Prostate gland (tissue), 2 donors: ENCODE results near the genes KCNK18 and GRK5.

DNA sequence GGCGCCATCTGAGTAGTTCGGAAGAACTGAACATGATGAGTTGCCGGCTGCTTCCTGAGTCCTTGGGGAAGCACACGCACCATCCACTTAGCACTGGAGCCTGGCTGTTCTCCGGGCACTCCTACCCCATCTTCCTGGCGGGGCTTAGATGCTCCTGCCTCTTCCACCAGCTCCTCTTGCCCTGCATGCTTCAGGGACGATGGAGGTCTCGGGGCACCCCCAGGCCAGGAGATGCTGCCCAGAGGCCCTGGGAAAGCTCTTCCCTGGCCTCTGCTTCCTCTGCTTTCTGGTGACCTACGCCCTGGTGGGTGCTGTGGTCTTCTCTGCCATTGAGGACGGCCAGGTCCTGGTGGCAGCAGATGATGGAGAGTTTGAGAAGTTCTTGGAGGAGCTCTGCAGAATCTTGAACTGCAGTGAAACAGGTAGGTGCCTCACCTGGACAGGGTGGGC lies at the start of gene KCNK18:
Gene KCNK18 (plus strand): TSS at position 200 of the 450 bp plus-strand sequence.
- PRO-cap, result no peak
- RAMPAGE, long total RNA, 2 experiments, result no peak in any of the 2 experiments

DNA sequence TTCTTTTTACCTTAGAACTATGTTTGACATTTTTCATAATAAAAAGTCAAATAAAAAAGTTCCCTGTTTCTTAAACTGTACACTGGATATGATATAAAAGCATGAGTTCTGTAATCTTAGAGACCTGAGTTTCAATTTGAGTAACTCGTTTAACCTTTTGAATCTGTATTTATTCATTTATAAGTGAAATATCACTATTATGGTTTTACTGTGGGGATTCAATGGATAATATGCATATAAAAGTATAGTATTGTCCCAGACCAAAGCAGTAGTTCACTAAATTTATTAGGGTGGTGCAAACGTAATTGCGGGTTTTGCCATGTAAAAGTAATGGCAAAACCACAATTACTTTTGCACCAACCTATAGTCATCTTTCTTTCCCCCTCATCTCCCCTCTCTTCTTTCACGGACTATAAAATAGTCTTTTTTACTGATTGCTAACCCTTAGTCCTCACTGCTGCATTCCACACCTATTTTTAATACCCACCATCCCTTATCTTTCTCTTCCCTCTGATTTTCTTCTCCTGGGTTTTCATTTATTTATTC lies 17.1 kb downstream of the PDZD8 start:
- PRO-cap, result no peak
- RAMPAGE, long total RNA, 2 experiments, result no peak in any of the 2 experiments

DNA sequence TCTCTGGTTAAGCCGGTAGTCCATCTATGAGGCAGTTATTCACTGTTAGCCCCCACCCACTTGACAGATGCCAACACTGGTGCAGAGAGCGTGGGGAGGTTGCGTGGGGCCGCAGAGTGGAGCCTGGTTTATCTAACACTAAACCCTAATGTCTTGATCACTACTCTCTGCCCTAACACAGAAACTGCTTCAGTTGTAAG lies 885 bp upstream of the PDZD8 start:
- PRO-cap, result no peak
- RAMPAGE, long total RNA, 2 experiments, result no peak in any of the 2 experiments

DNA sequence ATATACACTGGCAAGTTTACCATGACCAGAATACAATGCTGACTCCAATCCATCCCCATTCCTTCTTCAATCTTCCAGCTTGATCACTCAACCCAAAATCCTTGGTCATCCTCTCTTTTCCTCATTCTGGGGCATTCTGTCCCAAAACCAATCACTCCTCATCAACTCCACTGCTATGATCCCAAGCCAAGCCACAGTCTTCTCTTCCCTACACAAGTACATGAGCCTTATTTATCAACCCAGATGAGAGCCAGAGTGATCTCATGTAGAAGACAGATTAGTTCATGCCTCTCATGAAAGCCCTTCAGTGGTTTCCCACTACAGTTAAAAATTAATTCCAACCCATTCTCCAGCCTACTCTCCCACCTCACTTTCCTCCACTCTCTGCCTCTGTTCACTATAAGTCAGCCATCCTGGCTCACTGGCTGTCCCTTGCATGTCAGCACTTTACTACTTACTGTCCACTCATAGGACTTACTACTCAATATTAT lies 67.4 kb downstream of the CACUL1 start:
- PRO-cap, result no peak
- RAMPAGE, long total RNA, 2 experiments, result no peak in any of the 2 experiments

GRCh38 chr10:118792787-118793239 lies 38.0 kb upstream of the CACUL1 start:
- PRO-cap, result no peak
- RAMPAGE, long total RNA, 2 experiments, result no peak in any of the 2 experiments

DNA sequence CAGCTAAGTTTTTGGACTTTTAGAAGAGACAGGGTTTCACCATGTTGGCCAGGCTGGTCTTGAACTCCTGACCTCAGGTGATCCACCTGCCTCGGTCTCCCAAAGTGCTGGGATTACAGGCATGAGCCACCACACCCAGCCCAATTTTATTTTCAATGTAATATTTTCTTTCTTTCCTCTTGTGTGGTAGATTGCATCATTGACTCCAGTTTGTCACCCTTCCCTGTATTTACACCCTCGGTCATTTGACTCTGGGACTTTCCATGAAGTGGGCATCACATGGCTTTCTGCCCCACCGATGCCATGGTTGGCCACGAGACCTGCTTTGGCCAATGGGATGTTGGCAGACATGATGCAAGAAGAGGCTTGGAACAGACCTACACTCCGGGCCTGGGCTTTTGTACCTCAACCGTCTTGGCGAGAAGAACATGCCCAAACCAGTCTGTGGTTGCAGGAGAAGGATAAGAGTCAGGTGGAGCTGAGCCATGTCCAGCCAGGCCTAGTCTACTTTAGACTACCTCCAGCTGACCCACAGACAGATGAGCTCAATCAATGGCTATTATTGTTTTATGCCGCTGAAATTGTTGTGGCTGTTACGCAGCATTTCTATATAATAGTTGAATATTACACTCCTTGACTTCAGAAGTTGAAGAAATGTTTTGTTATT lies 38.8 kb upstream of the CACUL1 start:
- PRO-cap, result no peak
- RAMPAGE, long total RNA, 2 experiments, result no peak in any of the 2 experiments

DNA sequence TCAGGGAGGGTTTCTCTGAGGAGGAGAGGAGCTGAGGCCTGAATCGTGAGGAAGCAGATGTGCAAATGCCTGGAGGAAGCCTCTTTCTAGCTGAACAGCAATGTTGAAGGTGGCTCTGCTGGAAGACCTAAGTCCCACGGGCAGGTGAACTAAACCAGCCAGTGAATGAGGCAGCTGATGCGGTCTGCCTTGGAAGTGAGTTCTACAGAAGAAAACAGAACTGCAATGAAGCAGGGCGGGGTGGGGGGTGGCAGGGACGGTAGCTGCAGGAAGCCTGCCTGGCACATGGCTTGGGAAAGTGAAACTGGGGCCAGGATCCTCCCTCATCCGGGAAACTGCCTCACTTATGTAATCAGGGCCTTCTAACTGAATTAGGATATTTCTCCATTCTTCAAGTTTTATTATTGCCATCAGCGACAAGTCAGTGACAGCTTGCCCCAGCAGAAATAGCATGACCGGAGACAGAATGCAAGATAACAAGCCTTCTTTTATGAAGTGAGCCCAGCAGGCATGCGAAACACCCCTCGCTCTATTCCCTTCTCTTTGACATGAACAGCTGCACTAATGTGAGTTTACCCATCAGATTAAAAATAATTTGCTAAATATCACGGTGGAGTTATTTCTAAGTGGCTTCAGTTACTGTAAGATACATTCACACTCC lies 77.4 kb upstream of the CACUL1 start:
- PRO-cap, result no peak
- RAMPAGE, long total RNA, 2 experiments, result no peak in any of the 2 experiments

GRCh38 chr10:118983259-118983514 lies 46.3 kb upstream of the NANOS1 start:
- PRO-cap, result no peak
- RAMPAGE, long total RNA, 2 experiments, result no peak in any of the 2 experiments

GRCh38 chr10:119056687-119057108 lies 23.9 kb downstream of the EIF3A start:
- PRO-cap, result no peak
- RAMPAGE, long total RNA, 2 experiments, result no peak in any of the 2 experiments

- PRO-cap, result bidirectional peak, plus-strand start at chr10:119207616, minus-strand start at chr10:119207397
- RAMPAGE, long total RNA, 2 experiments, result start-site peak on the plus strand in 1 of 2 experiments, at chr10:119207969-119208051 at its widest, 6 reads per replicate
These were observed at the start of gene GRK5 for GRCh38 chr10:119207251-119208112. Gene GRK5, plus strand, starts transcription at chr10:119207571.

DNA sequence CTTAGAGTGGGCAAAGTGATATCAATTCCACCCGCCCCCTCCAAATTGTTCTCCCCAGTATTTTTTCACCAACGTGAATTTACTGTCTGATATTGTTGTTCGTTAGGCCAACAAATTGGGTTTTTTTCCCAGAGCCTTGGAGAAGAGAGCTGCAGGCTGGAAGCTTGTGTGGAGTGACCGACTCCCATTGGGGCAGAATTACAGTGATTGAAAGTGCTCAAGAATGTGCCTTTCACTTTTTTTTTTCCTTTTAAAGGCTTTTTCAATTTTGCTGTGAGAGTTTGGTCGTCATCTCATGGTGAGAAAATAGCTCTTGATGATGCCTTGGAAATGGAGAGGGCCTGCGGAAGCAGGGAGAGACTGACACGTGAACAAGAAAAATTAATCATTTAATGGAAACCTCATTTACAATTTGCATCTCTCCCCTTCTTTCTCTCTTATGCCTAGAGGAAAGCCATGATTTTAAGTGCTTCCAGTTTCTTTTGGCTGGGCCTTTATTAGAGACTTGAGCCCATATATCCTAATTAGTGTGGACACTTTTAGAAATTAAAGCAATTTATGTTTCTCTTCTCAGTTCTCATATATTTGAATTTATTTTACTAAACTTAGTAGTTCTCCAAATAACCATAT lies 2.7 kb downstream of the GRK5 start:
- PRO-cap, result no peak
- RAMPAGE, long total RNA, 2 experiments, result no peak in any of the 2 experiments

DNA sequence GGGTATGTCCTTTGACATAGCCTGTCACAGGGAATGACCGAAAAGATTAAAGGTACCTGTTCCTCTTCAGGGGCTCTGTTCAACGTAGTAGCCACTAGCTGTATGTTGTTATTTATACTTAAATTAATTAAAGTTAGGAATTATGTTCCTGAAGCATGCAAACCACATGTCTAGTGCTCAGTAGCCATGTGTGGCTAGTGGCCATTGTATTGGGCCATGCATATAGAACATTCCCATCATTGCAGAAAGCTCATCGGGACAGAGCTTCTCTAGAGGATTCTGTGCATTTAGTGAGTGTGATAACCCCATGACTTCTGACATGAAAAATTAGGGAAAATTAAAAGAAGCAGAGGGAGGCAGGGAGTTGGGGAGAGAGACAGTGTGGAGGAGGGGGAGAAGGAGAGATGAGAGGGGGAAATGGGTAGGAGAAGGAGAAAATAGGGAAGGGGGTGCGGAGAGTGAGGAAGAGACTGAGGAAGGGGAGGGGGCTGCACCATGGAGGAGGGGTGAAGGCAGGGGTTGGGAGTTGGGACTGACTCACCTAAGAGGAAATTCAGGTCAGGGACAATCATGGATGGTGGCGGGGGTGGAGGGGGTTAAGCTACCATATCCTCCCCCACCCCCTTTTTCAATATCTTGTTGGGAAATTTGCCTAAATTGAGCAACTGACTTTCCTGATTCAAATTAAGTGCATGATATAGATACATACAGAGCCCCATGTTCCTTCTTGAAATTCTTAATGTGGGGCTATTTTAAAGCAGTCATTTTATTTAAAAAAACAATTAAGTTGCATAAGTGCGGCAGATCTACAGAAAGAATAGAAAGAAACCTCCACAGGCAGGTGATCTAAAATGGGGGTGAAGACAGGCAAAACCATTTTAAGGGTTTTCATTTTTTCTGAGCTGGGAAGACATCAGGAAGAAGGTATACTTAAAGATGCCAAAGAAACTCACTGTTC lies 8.0 kb downstream of the GRK5 start:
- PRO-cap, result no peak
- RAMPAGE, long total RNA, 2 experiments, result no peak in any of the 2 experiments

DNA sequence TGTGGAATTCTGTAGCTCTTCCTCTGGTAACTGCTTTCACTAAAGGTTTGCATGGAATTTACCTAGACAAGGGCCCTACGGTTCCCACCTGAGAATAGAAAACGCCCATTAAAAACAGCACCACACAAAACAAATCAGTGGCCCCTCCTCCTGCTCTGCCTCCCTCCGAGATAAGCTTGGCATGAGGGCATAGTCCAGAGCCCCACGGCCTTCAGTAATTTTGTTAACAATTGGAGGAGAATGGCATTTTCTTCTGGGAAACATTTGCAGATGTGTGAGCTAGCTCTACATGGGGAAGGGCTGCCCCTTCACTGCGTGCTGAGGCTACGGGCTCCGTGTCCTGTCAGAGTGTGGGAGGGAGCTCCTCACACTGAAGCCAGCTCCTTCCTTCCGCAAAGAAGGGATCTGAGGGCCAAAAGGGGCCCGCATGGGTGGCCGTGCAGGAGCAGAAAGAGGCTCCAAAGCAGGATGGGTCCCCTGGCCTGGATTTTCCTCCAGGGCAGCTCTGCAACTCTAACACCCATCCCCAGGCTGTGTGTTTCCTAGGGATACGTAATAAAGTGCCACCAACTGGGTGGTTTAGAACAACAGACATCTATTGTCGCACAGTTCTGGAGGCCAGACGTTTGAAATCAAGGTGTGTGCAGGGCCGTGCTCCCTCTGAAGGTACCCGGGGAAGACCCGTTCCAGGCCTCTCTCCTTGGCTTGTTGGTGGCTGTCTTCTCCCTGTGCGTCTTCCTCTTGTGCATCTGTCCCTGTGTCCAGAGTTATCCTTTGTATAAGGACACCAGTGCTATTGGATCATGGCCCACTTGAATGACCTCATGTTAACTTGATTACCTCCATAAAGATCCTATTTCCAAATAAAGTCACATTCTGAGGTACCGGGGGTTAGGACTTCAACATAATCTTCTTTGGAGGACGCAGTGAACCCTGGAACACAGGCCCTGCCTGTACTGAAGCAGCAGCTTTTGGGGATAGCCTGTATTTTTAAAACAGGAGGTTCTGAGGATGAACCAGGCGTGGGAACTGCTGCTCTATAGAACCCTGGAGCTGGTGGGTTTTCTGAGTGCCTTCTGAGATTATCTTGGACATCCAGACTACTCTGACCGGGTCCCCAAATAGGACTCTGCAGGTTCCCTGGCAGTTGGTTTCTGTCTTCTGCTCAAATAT lies 15.5 kb downstream of the GRK5 start:
- PRO-cap, result bidirectional peak, plus-strand start at position 926 of the sequence, minus-strand start at position 751 of the sequence
- RAMPAGE, long total RNA, 2 experiments, result no peak in any of the 2 experiments

DNA sequence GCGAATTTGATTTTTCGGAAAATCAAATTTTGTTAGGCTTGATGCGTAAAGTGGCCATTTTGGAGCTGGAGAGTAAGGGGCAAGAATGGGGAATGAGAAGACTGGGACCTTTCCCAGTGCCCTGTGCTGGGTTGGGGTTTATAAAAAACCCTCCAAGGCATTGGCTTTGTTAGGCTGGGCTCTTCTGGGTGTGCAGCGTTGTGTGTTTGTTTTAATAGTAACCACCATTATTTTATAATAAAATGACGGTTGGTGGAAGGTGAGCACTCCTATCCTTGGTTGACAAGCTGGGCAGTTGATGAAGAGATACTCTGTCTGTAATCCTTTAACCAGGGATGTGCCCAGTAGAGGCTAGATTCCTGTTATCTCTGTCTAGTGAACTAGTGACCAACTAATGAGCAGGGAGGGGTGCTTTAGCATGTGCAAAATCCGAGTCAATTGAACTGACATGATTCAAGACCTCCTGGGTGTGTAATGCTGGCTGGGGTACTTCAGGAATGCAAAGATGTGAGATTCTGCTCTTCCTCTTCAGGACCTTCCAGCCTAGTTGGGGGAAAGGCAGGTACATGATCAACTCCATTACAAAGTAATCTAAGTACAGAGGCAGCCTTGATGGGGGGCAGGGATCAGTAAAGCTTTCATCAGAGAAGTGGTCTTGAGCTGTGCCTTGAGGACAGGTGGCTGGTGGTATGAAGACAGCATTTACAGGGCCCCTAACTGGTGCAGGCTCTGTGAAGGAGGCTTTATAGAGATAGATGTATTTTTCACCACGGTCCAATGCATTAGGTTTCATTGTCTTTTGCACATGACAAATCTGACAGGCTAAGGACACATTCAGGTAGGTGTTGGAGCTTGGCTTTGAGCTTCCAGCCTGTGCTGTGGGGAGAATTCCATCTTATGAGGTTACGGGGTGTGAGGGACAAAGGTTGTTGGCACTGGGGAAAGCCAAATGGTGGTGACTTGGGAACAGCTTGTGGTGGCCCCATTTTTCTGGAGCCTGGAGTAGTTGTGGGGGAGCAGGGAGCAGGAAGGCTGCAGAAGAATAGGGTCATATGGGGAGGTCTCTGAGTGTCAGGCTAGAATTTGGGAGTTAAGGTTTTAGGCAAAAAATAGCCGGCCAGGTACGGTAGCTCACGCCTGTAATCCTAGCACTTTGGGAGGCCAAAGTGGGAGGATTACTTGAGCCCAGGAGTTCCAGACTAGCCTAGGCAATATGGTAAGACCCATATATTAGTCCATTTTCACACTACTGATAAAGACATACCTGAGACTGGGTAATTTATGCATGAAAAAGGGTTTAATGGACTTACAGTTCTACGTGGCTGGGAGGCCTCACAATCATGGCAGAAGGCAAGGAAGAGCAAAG lies 22.2 kb downstream of the GRK5 start:
- PRO-cap, result no peak
- RAMPAGE, long total RNA, 2 experiments, result no peak in any of the 2 experiments

DNA sequence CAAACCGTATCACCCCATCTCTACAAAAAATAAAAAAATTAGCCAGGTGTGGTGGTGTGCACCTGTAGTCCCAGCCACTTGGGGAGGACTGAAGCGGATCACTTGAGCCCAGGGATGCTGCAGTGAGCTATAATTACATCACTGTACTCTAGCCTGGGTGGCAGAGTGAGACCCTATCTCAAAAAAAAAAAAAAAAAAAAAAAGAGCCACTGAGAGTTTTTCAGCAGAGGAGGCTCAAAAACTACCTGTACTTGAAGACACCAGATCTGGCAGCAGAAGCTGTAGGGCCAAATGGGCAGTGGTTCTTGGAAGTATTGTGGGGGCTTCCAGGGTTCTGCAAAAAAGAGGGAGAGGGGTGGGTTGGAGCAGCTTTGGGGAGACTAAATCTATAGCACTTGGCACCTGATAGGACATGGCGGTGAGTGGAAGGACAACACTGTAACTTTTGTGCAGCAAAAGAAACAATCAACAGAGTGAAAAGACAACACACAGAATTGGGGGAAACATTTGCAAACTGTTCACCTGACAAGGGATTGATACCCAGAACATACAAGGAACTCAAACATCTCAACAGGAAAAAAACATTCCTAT lies 23.4 kb downstream of the GRK5 start:
- PRO-cap, result no peak
- RAMPAGE, long total RNA, 2 experiments, result no peak in any of the 2 experiments

DNA sequence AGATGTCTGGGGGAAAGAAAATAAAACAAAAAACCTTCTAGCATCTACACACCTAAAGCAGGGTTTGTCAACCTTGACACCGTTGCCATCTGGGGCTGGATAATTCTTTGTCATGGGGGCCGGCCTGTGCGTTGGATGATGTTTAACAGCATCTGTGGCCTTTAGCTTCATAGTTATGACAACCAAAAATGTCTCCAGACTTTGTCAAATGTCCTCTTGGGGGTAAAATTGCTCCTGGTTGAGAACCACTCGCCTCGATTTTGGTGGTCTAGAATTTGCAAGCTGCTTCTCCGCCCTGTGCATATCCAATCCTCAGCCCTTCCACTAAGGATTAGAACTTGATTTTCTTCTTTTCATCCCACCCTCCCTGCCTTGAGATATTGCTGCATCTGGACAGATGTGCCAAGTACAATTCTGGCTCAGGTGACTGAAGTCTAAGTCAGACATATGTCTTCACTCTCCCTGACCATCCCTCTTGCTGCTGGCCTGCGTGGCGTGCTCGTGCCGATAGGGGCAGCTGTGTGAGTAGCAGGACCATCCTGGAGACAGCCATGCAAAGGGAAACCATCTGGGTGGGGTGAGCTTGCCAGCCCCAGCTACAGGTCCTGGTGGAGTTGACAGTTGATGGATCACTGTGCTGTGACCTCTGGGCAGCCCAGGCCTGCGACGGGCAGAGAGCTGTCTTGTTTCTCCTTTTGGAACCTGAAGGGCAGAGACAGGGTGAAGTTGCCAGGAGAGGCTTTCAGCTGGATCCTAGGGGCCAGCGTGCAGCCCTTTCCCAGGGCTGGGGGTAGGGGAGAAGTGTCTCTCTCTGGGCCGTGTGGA lies 44.5 kb downstream of the GRK5 start:
- PRO-cap, result no peak
- RAMPAGE, long total RNA, 2 experiments, result no peak in any of the 2 experiments

- PRO-cap, result unidirectional peak, plus-strand start at chr10:119285066
- RAMPAGE, long total RNA, 2 experiments, result no peak in any of the 2 experiments
These were observed 77.5 kb downstream of the GRK5 start for GRCh38 chr10:119284746-119285487.

- PRO-cap, result no peak
- RAMPAGE, long total RNA, 2 experiments, result no peak in any of the 2 experiments
These were observed 95.3 kb downstream of the GRK5 start for GRCh38 chr10:119302468-119303366.

- PRO-cap, result no peak
- RAMPAGE, long total RNA, 2 experiments, result no peak in any of the 2 experiments
These were observed 106.2 kb downstream of the GRK5 start for GRCh38 chr10:119313302-119314270.

- PRO-cap, result unidirectional peak, plus-strand start at chr10:119315823
- RAMPAGE, long total RNA, 2 experiments, result no peak in any of the 2 experiments
These were observed 108.2 kb downstream of the GRK5 start for GRCh38 chr10:119315588-119316023.